Cardiac fibroblast (primary cell): ENCODE measurements around a stretch of chr1.

DNA sequence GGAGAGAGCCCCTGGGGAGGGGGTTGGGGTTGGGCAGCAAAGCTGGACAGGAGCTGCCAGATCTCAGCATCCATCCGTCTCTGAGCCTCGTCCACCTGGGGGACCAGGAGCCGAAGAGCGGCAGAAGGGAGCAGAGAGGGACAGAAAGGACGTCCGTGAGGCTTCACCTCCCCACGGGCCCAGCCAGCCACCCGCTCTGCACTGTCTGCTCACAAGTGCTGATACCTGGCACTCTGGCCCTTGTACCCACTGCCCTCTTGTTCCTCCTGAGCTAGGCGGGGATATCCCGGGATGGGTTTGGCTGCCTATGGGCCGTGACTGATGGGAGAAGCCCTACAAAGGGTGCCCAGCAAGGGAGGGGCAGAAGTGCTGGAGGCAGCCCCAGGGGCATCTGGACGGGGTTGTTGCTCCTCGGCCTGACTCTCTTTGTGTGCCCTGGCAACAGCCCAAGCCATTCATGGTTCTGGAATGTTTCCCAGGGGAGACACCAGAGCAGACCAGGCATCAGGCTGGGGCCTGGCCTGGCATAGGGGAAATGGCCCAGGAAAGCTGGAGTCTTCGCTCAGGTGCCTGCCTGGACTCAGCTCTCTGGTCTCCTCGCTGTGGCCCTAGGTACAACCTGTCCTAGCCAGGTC, 57.6 kb downstream of the LDLRAD2 start:
- RRBS, result no CpG with 5 or more reads among the region's 15 CpGs

DNA sequence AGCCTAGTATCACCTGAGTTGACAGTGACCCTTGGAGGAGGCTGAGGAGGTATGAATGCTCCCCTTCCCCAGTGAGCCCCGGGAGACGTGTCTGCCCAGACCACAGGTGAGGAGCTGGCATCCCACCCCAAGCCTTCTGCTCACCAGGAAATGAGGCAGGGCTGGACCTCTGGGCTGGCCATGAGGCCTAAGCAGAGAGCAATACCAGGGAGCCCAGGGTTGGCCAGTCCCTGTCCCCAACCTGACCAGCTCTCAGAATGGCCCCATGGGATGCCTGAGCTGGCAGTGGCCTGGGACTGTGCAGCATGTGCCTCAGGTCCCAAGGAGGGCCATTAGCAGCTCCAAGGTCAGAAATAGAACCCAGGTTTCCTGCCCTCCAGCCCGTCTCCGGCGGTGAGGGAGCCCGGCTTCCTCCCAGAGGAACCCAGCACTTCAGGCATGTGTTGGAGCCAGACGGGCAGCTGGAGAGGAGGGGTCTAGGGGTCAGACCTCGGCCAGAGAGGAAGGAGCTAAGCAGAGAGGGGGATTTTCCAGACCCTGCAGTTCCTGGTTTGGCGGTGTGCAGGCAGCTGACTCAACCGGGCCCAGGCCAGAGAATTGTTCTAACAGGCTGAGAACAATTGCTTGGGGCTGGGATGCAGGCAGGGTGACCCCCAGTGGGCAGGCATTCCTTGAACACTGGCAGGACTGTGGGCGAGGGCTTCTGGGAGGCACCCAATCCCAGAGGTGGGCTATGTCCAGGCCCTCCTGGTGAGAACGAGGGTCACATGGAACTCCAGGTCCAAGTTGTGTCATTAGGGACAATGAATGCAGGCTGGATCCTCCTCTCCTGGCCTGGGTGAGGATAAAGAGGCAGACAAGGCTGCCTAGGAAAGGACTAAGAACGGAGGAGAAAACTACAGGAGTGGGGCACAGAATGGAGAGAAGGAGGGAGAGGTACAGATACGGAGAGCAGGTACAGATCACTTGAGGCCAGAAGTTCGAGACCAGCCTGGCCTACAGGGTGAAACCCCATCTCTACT, 37.1 kb downstream of the HSPG2 start:
- RRBS, result no CpG with 5 or more reads among the region's 15 CpGs

GRCh38 chr1:21927223-21928363, 9.5 kb downstream of the HSPG2 start:
- RRBS, result no CpG with 5 or more reads among the region's 16 CpGs

- RRBS, result no CpG with 5 or more reads among the region's 6 CpGs
Measured at GRCh38 chr1:21938550-21939075, 1.5 kb upstream of the HSPG2 start.

DNA sequence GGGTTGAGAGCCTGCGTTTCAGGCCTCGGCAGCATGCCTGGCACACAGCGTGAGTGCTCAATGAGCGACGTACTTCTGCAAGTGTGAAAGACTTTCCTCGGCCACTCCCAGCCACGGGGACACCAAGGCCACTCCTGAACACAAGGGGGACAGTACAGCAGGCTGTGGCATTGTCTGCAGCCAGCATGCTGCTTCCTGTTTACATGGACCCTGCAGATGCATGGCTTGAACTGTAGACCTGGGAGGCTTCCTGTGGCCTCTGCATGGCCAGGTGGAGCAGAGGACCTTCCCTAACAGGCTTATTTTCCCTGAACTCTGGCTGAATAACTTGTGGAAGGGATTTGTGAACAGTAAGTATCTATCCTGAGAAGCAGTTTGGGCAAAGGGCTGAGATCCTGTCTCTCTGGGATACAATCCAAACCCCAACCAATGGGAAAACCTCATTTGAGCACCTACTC, 9.8 kb upstream of the HSPG2 start:
- RRBS, result no CpG with 5 or more reads among the region's 7 CpGs

- RRBS, result 43% methylated on average over 1 of the region's 8 CpGs
Measured at GRCh38 chr1:22428466-22429046, 23.1 kb upstream of the ZBTB40 start.

GRCh38 chr1:22537084-22537283, 26.3 kb upstream of the EPHA8 start:
- RRBS, result no CpG with 5 or more reads among the region's 8 CpGs

DNA sequence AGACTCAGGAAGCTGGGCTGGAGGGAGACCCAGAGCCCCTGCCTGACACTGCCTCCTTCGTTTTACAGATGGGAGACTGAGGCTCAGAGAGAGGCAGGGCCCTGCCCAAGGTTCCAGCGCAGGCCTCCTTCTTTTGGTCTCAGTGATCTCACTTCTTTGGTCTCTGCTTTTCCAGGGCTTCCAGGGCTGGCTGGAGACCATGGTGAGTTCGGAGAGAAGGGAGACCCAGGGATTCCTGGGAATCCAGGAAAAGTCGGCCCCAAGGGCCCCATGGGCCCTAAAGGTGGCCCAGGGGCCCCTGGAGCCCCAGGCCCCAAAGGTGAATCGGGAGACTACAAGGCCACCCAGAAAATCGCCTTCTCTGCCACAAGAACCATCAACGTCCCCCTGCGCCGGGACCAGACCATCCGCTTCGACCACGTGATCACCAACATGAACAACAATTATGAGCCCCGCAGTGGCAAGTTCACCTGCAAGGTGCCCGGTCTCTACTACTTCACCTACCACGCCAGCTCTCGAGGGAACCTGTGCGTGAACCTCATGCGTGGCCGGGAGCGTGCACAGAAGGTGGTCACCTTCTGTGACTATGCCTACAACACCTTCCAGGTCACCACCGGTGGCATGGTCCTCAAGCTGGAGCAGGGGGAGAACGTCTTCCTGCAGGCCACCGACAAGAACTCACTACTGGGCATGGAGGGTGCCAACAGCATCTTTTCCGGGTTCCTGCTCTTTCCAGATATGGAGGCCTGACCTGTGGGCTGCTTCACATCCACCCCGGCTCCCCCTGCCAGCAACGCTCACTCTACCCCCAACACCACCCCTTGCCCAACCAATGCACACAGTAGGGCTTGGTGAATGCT, 7.8 kb downstream of the C1QB start:
- RRBS, result 91% methylated on average over 14 of the region's 26 CpGs

DNA sequence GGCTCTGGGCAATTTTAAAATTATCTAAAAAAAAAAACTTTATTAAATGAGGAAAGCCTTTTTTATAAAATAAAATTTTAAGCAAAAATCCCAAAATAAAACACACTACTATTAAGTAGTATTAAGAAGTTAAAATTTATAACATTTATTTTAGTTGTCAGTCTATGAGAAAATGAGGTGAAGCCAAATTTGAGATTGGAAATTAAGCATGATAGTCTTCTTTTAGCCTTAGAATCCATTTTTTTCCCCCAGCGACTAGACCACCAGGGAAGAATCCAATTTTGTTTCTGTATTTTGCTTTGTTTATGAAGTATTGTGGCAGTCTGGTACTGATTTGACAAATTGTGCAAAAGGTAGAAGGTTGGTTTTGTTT, 7.8 kb downstream of the KDM1A start:
- RRBS, result no CpG with 5 or more reads among the region's 1 CpG

GRCh38 chr1:23097147-23097612, 77.9 kb downstream of the KDM1A start:
- RRBS, result no CpG with 5 or more reads among the region's 7 CpGs

DNA sequence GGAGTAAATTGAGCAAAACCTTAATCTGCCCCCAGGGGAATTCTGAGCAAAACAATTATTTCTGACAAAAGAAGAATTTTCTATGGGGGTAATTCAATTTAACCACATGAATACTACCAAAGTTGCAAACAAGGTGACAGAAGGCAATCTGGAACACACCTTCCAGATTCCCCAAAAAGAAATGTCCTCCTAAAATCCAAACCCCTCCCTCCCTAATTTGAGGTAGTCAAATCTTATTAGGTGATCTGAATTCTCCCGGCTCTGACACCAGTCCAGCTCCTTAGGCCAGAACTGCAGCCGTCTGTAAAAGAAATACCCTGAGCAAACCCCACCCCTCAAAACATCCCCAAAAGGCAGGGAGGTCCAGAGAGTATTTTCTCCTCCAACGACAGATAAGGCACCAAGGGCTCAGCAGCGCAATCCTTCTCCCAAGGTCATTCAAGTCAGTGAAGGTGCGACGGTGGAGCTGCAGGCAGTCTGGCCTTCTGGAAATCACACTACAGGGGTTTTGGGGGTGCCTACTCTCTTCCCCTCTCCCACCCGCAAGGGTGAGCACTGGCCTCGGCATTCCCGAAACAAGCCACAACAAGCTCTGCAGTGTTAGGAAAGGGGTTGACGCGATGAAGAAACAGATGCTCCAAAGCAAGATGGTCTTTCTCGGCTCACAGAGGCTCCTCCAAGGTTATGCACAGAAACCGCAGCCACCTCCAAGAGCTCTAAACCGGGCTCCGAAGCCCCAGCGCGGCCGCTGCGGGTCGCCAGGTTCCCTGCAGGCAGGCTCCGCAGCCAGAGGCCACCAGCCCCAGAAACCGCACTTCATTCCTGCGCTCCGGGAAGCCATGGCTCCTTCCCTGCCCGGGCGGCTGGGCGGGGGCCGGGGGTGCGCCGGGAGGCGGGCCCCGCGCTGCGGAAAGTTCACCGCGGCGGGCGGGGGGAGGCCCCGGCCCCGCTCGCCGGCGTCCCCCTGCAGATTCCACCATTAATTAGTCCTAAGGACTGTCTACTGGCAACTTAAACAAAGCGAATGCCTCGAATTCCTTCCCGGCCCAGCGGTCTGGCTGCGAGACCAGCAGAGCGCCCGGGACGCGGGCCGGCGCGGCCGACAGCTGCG, 49.9 kb downstream of the HTR1D start:
- RRBS, result under 1% methylated on average over 24 of the region's 57 CpGs

DNA sequence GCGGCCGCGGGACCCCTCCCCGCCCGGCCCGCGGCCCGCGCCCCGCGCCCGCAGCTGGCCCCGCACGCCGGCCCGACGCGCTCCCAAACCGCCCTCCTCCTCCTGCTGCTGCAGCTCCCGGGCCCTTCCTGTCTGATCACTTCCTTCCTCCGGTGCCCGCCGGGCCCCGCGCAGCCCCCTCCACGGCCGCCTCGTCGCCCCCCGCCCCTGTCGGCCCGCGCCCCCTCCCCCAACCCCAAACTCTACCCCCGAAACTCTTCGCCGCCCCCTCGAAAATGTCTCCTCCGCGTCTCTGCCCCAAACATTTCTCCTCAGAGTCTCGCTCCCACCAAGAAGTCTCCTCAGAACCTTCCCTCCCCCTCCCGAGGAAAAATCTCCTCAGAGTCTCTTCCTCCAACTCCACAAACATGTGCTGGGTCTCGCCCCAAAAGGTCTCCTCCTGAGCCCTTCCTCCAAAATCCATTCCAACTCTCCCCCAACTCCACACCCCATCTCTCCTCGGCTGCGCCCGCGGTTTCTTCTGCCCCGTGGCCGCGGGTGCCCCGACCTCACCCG, 49.1 kb downstream of the HTR1D start:
- RRBS, result 1% methylated on average over 20 of the region's 51 CpGs

GRCh38 chr1:23366484-23367224, 3.0 kb downstream of the ZNF436 start:
- RRBS, result no CpG with 5 or more reads among the region's 11 CpGs

DNA sequence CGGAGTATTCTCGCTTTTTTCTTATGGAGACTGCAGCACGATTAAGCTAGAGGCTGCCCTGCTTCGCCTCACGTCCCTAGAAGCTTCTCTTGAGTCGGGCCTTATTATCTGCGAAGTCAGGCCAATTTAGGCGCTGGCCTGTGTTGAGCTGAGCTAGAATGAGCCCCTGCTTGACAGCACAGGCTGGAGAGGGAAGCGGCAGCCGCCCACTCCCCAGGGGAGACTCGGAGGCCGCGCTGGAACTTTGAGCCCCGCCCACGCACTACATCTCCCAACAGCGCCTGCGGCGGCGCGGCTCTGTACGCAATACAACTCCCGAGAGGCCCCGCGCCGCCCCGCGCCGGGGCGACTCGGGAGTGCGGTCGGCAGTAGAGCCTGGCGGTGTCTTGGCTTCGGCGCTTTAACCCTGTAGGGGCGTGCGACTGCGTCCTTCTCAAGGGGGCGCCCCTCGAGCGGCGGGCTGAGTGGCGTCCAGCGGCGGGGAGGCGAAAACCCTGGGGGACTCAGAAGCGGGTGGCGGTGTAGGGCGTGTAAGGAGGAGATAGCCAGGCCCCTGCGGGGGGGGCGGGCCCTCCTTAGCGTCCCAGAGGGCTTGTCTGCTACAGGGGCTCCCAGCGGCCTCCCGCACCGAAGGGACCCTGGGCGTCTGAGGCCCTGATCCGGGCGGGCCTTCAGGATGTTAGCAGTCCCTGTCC, 867 bp downstream of the ZNF436 start:
- RRBS, result no CpG with 5 or more reads among the region's 58 CpGs

- RRBS, result no CpG with 5 or more reads among the region's 5 CpGs
Measured at GRCh38 chr1:23597524-23598338, 38.4 kb upstream of the ID3 start.

- RRBS, result under 1% methylated on average over 15 of the region's 78 CpGs
Measured at GRCh38 chr1:23743641-23744327, 513 bp downstream of the ELOA start.

DNA sequence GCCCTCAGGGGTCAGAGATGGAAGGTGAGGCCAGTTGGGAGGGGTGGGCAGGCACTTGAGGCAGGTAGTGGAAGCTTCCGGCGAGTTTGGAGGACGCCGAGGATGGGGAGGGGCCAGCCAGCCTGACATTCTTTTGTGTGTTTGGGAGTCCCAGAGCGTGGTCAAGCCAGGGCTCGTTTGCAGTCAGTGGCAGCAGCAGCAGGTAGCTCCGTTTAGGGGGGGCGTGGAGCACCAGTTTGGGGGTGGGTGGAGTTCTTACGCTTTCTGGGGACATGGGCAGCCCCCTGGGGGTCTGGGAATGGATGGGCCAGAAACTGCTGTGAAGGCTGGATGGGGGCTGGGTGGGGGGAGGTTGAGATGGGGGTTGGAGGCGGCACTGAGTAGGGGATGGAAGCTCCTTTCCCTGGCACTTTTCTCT, 880 bp downstream of the LYPLA2 start:
- RRBS, result no CpG with 5 or more reads among the region's 10 CpGs

GRCh38 chr1:24105000-24105688, 6.8 kb downstream of the MYOM3 start:
- RRBS, result no CpG with 5 or more reads among the region's 15 CpGs

GRCh38 chr1:24108289-24109428, 3.3 kb downstream of the MYOM3 start:
- RRBS, result 7% methylated on average over 2 of the region's 23 CpGs